Heart (tissue), 3 donors: ENCODE data around the genes RGS10, TIAL1 and PLPP4.

- RAMPAGE, long total RNA, 2 experiments: no peak in any of the 2 experiments
Observed at GRCh38 chr10:117536336-117537368, 5.9 kb upstream of the EMX2 start.

- RAMPAGE, long total RNA, 2 experiments: no peak in any of the 2 experiments
Observed at GRCh38 chr10:117543967-117544613, 1.5 kb downstream of the EMX2 start.

- RAMPAGE, long total RNA, 2 experiments: no peak in any of the 2 experiments
Observed at GRCh38 chr10:118572360-118572689, 23.1 kb downstream of the PRLHR start.

DNA sequence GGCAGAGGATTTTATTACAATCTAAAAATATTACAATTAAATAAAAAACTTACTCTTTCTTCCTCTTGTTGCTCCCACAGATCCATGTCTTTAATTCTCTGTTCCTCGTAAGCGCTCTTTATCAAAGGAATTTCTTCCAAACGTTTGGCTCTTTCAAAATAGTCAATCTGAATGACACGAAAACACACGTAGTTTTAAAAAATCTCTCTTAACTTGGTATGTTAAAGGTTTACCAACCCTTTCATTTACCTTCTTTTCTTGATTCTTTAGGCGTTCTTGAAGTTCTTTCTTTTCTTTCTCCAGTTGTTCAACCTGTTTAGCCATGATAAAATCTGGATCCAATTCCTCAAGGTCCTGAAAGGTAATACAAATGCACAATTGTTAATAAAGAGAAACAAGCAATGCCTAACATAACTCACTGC lies 23.9 kb downstream of the EIF3A start:
- RAMPAGE, long total RNA, 2 experiments: no peak in any of the 2 experiments

GRCh38 chr10:119177200-119177406 lies 1.5 kb downstream of the PRDX3 start:
- RAMPAGE, long total RNA, 2 experiments: no peak in any of the 2 experiments

GRCh38 chr10:119452388-119453010 lies 90.0 kb downstream of the RGS10 start:
- RAMPAGE, long total RNA, 2 experiments: no peak in any of the 2 experiments

DNA sequence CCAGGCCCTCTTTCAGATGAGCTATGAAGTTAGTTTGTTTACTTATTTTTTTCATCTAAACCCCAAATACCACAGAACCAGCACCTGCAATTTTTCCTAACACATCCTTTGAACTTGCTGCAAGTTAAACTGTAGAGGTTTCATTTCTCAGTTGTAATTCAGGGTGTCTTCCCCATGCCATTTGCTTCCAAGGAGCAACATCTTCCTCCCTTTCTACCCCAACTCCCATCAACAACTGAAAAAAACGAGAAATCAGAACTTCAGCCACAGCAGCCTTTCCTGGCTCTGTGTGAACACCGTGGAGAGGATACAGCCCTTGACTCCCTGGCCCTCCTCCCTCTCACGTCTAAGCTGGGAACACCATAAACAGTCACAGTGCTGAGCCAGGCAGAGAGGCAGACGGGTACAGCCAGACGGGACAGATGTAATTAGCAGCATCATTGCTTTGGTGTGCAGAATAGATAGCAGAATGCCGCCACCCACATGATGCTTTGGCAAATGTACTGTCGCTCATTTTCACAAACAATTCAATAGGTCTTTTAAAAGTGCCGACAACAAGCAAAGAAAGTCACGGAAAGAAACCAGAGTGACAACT lies 63.6 kb downstream of the RGS10 start:
- RAMPAGE, long total RNA, 2 experiments: no peak in any of the 2 experiments

DNA sequence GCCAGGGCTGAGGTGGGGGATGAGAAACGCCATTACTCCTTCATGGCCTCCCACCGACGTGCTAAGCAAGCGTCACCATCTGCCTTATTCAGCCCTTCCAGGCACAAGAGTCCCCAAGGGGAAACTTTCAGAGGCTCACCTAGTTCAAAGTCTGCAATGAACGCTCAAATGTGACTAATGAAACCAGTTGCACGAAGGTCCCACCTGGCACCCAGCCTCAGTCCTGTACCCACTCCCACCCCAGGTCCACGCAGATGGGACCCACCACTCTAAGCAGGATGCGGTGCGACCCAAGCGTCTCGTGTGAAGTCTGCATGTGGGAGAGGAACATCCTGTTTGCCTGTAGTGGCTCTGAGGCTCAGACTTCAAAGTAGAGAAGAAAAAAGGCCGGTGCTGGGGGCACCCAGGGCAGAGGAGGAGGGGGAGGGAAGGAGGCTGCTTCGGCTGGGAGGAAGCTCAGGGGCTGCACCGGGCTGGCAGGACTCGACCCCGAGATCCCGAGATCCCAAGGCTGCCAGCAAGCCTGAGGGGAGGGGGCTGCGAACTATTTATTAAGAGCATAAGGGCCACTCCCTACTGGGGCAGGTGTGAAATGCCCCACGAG lies 40.2 kb downstream of the RGS10 start:
- RAMPAGE, long total RNA, 2 experiments: no peak in any of the 2 experiments

DNA sequence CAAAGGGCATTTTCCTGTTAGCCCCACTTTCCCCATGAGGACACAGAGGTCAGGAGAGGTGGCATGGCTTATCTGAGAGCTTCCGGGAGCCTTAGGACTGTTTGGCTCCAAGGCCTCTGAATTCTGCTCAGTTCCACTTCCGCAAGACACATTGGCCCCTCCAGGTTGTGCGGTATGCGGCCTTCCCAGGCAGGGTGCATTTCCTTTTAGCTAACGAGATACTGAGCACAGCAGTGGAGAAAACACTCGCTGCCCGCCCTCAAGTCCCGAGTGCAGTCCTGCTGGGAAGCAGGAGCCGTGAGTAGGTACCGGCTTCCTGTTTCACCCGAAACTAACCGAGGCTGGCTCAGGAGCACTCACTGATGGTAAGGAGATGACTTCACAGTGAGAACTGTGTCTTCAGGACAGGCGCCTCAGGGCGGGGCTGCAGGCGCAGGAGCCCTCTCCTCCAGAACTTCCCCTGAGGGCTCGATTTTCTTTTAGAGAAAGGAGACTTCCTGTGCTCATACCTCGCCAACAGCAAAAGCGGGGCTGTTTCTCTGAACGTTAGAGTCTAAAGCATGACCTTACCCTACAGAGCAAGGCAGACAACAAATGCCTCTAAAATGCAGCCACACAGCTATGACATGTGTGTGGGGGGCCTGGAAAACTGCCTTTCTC lies 26.0 kb downstream of the RGS10 start:
- RAMPAGE, long total RNA, 2 experiments: no peak in any of the 2 experiments

DNA sequence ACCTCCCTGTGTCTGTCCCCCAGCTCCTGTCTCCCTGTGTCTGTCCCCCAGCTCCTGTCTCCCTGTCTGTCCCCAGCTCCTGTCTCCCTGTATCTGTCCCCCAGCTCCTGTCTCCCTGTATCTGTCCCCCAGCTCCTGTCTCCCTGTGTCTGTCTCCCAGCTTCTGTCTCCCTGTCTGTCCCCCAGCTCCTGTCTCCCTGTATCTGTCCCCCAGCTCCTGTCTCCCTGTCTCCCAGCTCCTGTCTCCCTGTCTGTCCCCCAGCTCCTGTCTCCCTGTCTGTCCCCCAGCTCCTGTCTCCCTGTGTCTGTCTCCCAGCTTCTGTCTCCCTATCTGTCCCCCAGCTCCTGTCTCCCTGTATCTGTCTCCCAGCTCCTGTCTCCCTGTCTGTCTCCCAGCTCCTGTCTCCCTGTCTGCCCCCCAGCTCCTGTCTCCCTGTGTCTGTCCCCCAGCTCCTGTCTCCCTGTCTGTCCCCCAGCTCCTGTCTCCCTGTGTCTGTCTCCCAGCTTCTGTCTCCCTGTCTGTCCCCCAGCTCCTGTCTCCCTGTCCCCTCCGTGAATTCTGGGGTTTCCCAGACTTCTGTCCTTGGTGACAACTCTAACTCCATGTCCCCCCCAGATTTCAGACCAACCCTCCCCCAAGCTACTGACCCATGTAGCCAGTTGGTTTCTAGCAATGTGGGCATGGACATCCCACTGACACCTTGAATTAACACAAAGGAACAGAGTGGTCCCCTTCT lies 23.1 kb downstream of the RGS10 start:
- RAMPAGE, long total RNA, 2 experiments: no peak in any of the 2 experiments

DNA sequence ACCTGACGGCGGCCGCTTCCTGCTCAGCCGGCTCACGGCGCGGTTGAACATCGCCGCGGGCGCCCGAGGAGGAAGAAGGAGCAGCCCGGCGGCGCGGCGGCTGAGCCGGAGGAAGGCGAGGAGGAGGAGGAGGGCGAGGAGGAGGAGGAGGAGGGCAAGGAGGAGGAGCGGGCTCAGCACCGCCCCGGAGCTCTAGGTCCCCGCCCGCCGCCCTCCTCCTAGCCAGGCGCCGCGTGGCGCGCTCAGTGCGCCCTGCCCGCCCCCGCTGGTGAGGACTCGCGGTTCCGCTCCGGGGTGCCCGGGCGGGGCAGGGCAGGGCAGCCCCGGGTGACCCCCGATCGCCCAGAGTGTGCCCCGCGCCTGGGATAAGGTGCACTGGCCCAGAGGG lies at the start of gene RGS10:
RGS10 (minus strand) TSS at position 132 of the 388 bp plus-strand sequence.
- RAMPAGE, long total RNA, 2 experiments: start-site peak on the minus strand in 2 of 2 experiments, centred at positions 102 to 105 of the sequence, 92 to 152 reads per replicate

DNA sequence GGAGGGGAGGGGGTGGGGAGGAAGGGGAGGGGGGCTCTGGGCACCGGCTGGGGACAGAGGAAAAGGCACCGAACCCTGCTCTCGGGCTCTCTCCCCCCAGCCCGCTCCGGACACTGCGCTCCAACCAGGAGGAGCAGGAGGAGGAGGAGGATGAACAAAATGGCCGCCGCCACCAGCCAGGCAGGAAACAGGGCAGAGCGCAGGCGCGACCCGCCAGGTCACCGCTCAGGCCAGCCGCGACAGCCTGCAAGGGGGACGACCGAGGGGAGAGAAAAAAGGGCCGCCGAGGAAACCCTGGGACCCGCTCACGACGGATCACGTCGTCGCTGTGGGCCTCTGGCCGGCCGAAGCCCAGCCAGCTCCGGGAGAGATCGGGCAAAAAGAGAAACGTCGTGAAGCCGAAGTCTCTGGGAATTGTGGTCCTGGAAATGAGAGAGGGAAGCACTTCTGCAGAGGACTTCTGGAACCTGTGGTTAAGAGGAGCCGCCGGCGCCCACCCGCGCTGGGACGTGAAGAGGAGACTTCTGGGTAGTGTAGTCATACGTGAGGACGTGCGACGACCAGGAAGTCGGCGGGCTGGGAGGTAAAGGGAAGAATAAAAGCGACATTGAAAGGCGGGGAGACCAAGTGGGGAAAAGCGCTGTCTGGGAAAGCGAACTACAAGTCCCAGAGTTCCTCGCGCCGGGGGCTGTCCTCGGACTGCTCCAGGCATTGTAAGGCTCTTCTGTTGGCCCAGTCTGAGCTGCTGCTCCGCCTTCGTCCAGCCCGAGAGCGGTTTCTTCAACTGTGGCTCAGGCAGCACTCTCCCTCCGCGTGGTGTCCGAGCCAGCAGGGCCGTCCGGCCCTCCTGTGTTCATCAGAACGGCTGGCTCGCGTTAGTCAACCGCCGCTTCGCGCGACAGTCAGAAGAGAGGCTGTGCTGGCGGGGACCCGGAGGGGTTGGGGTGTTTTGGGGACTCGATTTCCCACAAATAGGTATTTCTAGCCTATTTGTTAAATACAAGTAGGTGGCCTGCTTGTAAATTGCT lies at the start of gene TIAL1:
TIAL1 (minus strand) TSS at position 451 of the 1,028 bp plus-strand sequence.
- RAMPAGE, long total RNA, 2 experiments: start-site peak on the plus strand in 1 of 2 experiments, centred at position 276 of the sequence, 7 reads per replicate; start-site peak on the minus strand in 1 of 2 experiments, centred at positions 202 to 432 of the sequence, 6 to 53 reads per replicate

- RAMPAGE, long total RNA, 2 experiments: no peak in any of the 2 experiments
Observed at GRCh38 chr10:119666390-119667024, 15.3 kb downstream of the BAG3 start.

DNA sequence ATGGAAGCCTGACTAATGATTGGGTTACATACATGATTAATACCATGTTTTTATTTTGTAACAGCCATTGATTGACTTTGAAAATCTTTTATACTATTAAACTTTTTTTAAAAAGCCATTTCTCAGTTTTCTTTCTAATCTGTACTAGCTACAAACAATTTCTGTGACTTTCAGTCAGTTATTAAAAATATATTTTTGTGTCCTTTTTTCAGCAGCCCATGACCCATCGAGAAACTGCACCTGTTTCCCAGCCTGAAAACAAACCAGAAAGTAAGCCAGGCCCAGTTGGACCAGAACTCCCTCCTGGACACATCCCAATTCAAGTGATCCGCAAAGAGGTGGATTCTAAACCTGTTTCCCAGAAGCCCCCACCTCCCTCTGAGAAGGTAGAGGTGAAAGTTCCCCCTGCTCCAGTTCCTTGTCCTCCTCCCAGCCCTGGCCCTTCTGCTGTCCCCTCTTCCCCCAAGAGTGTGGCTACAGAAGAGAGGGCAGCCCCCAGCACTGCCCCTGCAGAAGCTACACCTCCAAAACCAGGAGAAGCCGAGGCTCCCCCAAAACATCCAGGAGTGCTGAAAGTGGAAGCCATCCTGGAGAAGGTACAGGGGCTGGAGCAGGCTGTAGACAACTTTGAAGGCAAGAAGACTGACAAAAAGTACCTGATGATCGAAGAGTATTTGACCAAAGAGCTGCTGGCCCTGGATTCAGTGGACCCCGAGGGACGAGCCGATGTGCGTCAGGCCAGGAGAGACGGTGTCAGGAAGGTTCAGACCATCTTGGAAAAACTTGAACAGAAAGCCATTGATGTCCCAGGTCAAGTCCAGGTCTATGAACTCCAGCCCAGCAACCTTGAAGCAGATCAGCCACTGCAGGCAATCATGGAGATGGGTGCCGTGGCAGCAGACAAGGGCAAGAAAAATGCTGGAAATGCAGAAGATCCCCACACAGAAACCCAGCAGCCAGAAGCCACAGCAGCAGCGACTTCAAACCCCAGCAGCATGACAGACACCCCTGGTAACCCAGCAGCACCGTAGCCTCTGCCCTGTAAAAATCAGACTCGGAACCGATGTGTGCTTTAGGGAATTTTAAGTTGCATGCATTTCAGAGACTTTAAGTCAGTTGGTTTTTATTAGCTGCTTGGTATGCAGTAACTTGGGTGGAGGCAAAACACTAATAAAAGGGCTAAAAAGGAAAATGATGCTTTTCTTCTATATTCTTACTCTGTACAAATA lies 25.5 kb downstream of the BAG3 start:
- RAMPAGE, long total RNA, 2 experiments: no peak in any of the 2 experiments

GRCh38 chr10:119704367-119705026 lies 21.4 kb upstream of the INPP5F start:
- RAMPAGE, long total RNA, 2 experiments: no peak in any of the 2 experiments

DNA sequence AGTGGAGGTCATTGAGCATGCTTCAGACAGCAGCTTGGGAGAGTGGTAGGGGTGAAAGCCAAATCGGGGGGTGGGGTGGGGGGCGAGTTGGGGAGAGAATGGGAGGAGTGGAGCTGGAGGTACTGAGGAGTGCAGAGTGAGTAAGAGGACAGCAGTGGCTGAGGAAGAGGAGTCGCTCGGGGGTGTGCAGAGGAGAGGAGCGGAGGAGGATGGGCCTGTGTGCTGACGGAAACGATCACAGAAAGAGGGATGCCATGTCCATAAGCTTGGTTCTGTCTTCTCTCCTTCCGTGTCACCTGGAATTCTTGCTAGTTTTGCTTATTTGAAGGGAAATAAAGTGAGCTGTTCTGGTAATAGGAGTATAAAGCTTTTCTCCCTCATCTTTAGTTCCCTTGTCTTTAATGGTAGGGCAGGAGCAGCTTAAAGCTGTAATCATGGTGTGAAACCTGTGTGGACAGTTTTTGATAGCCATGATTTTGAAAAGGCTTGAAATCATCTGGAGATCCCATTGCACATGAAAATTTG lies 64.2 kb downstream of the INPP5F start:
- RAMPAGE, long total RNA, 2 experiments: no peak in any of the 2 experiments

GRCh38 chr10:119806092-119806598 lies 66.5 kb downstream of the MCMBP start:
- RAMPAGE, long total RNA, 2 experiments: no peak in any of the 2 experiments

- RAMPAGE, long total RNA, 2 experiments: no peak in any of the 2 experiments
Observed at GRCh38 chr10:119817873-119818893, 54.5 kb downstream of the MCMBP start.

GRCh38 chr10:119852788-119853377 lies 19.8 kb downstream of the MCMBP start:
- RAMPAGE, long total RNA, 2 experiments: no peak in any of the 2 experiments

DNA sequence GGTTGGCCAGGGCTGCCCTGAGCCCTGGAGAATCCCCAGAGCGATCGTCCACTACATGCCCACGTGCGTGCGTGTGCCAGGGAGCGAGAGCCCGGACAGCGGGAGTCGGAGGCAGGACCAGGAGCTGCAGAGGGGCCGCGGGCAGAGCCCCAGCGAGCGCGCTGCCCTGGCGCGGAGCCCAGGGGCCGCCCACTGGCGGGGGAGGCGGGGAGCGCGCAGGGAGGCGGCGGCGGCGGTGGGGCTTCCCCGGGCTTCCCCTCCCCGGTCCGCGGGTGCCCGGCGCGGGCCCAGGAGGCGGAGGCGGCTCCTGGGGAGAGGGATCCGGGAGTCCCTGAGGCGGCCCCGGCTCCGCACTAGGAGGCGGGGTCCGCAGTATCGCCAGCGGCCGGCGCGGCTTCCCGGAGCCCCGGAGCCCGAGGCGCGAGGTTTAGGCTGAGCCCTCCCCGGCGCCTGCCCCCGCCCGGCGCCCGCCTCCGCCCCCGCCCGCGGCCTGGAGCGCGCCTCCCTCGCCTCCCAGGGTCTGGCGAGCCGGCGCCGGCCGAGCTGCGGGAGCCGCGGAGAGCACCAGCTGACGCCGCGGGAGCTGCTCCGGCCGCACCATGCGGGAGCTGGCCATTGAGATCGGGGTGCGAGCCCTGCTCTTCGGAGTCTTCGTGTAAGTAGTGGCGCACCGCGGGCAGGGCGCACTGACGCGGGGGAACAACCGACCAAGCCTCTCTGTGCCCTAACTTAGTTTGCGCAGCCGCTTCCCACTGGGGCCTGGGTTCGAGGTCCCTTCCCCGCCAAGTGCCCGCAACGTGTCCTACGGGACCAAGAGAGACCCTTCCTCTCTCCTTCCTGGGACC lies at the start of gene PLPP4:
PLPP4 (plus strand) TSS at position 521 of the 845 bp plus-strand sequence.
- RAMPAGE, long total RNA, 2 experiments: no peak in any of the 2 experiments